Ileum (tissue), 1 donor: Measurements from ENCODE around the gene ARHGAP15.

DNA sequence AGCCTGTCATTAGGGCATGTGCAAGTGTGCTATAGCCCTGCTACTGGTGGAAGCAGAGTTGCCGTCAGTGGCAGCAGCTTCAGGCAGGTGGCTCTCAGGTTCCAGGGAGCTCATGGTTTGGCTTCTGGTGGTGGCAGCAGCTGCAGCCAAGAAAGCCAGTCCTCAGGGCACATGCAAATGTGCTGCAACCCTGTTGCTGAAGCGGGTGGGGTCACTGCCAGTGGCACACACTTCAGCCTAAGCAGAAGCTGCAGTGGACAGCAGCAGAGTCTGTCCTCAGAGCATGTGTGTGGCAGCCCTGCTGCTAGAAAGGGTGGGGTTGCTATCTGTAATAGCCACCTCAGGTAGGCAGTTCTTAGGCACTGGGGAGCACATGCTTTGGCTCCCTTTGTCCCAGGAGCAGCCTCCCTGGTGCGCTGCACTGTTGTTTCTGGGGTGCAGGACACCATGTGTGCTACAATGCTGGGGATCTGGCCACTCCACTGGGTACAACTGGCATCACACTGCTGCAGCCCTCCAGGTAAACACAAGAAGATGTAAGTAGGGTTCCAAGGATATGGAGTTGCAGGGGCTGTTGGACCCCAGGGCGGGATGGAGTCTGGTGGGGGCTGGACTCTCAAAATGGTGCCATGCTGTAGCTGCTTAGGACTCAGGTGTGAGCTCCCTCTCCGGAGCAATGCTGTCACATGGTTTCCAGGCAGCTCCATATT is 57.1 kb downstream of the CCNT2 start:
- PRO-cap = no peak

DNA sequence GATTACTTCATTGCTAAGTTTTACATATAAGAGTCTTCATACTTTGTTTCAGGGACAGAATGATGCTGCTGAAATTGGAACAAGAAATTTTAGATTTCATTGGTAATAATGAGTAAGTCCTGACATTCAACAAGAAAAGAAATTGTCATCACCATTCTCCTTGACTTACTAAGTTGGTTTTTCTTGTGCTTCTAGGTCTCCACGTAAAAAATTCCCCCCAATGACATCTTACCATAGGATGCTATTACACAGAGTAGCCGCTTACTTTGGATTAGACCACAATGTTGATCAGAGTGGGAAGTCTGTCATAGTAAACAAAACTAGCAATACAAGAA is 100.3 kb downstream of the R3HDM1 start:
- PRO-cap = no peak

- PRO-cap = unidirectional peak, minus-strand start at chr2:135742484; unidirectional peak, minus-strand start at chr2:135742644
Measured at GRCh38 chr2:135742434-135742740, 732 bp downstream of the UBXN4 start.

GRCh38 chr2:135747987-135748687 is 6.5 kb downstream of the UBXN4 start:
- PRO-cap = no peak

DNA sequence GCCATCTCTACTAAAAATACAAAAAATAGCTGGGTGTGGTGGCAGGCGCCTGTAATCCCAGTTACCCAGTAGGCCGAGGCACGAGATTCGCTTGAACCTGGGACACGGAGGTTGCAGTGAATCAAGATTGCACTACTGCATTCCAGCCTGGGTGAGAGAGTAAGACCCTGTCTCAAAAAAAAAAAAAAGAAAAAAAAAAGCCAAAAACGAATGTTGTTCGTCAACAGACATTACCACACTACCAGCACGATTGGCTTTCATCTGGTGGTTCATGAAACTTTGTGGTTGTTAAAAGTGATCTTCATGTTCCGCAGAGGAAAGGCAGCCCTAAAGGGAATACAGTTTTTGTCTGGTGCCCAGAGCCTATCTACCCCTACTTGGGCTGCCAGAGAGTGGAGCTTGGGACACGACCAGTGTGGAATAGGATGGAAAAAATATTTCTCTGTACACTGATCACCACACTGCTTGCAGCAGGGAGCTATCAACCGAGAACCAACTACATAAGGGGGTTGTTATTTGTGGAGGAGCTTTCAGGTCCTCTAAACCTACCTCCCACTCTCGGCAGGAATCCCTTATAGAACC is 13.6 kb upstream of the CXCR4 start:
- PRO-cap = unidirectional peak, plus-strand start at position 304 of the sequence

- PRO-cap = no peak
Measured at GRCh38 chr2:137952316-137952888, 11.9 kb upstream of the HNMT start.

GRCh38 chr2:137993141-137993584 is 28.9 kb downstream of the HNMT start:
- PRO-cap = no peak

DNA sequence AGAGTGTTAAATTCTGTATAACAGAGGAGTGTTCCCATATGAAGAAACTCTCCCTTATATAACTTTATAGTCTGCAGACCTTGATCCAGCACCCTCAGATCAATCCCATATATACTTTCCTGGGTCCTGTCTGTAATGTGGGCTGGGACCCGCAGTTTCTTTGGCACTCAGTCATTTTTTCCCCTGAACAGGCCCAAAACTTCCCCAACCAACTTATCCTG is 331.9 kb upstream of the LRP1B start:
- PRO-cap = no peak

GRCh38 chr2:142750721-142751428 is 126.6 kb upstream of the KYNU start:
- PRO-cap = no peak

DNA sequence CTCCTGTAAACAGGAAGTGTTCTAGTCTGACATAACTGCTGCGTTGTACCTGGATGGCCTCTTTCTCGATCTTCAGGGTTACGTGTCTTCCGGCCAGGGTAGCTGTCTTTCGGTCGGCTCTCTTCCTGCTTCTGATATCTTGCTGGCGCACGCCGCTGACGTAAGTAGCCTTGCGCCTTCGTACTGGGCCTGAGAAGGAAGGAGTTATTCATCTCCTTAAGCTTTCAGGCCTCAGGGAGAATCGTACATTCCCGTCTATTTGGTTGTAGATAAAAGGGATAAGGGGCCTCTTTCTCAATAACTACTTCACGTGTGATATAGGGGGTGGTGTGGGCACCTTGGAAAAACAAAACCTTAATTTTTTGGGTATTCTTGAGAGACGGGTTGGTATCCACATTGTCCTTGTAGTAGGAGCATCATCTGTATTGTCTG is 53.5 kb downstream of the KYNU start:
- PRO-cap = no peak

DNA sequence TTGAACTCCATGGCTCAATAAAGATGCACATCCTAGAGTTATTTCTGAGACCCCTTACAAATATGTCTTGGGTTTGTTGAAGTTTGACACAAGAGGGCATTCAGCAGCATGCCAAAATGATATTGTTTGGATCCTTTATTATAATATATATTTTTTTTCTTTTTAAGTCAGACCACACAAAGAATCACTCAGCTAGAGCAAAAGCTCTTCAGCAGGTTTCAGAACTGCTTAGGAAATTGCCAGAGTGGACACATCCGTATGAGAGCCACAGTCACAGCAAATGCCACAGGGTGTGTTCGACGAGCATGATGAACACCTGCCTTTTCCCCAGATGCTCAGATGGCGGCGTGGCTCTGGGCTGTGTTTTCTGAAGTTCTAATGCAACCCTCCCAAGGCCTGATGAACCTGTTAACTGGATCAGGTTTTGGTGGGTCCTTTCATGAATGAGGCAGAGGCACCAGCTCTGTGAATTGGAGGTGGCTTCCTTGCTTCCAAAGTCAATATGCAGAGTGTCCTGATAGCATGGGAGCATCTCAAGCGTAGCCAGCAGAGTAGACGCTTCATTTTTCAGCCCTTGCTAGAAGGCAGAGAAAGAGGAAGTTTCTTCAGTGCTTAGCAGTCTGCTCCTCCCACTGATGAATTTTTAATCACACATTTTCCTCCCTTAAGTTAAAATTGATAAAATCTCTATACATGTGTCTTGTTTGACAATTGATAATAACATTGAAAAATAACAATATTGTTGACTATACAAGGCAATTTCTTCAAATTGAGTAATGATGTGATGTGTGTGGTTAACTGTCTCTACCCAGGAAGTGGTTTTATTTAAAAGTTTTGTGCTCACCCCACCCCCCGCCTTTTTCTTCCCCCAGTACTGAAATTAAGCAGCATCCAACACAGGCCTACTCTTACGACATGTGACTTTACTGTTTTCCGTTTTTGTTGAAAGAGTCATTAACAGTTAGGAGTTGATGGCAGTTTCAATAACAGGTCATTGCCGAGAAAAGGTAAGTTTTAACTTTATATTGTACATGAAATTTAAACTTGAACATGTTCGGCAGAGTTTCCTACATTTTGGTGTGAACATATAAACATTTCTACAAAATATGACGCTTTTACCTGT is at the start of gene ARHGAP15:
ARHGAP15 (plus strand) TSS at position 960 of the 1,123 bp plus-strand sequence.
- PRO-cap = unidirectional peak, plus-strand start at position 330 of the sequence; unidirectional peak, minus-strand start at position 557 of the sequence; unidirectional peak, plus-strand start at position 905 of the sequence

GRCh38 chr2:143255848-143256444 is 126.7 kb downstream of the ARHGAP15 start:
- PRO-cap = no peak

DNA sequence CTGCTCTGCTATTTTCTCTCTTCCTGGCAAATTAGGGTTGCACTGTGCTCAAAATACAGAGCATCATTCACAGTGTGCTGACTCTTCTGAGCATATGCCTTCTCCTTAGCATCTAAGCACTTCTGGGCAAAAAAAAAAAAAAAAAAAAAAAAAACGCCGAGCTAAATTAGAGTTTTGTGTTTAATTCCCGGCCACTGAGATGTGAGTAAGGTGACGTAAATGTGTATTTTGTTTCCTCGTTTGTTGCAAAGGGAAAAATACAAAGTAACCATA is 538.7 kb downstream of the GTDC1 start:
- PRO-cap = unidirectional peak, plus-strand start at position 142 of the sequence

- PRO-cap = no peak
Measured at GRCh38 chr2:143946362-143947541, 385.6 kb downstream of the GTDC1 start.

DNA sequence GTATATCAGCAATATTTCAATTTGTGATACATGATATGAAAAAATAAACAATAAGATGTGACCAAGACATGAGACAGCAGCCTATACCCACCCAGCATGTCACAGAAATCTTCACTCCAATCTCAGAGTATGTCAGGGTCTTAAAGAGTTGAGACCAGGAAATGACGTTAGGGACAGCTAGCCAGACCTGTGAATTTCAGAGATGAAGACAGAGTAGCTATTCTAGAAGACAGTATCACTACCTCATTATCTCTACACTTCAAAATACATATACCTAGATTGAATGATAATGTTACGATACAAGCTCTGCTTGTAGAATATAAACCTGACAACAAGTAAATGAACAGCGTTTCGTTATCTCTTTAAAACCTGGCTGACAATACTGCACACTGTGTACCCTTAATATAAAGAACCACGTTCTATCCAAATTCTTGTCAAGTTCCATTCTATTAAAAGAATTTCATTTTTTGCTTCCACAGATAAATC is 95.1 kb downstream of the GTDC1 start:
- PRO-cap = no peak

DNA sequence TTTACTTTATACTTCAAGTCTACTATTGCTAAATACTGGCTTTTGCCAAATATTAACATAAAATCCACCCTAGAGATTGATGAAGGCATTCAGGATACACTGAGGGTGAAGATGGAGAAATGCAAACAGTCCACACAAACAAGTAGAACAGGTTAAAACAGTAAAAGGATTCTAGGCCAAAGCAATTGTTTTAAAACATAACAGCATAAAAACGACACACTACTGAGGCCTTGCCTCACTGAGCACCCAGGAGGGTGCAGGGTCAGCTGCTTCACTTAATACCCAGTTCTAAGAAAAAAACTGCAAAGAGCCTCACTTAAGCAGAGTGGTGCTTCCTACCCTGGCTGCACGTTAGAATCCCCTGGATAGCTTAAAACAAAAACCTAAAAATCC is 91.7 kb downstream of the GTDC1 start:
- PRO-cap = no peak

GRCh38 chr2:144240991-144241474 is 91.3 kb downstream of the GTDC1 start:
- PRO-cap = no peak

GRCh38 chr2:144358704-144359442 is 26.6 kb upstream of the GTDC1 start:
- PRO-cap = no peak

DNA sequence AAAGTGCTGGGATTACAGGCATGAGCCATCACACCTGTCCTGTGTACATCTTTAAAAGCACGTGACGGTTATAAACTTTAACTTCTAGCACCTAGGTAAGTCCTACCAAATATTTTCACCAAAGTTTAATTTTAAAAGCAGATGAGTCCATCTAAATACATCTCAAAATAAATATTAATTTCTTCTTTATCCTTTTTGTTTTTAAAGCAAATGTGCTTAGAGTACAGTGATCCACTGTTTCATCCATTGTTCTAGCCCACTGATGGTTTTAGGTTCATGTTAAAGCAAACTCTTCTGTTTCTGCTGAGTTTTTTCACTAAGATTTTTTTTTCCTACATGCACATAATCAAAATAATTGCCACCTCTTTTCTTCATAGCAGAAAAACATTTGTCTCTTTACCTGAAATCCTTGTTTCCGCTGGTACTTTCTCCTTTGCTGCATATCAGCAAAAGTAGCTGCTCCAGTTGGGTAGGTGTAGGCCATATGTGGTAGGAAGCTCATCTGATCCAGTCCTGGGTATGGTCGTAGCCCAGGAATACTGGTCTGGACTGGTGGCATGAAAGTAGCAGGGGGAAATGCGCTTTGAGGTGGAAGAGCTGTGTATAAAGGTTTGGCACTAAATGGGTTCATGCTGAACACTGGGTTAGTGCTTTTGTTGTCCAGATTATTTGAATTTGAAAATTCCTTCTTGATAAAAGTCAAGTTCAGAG is 65.7 kb upstream of the GTDC1 start:
- PRO-cap = no peak

GRCh38 chr2:144438446-144439110 is 81.3 kb downstream of the ZEB2 start:
- PRO-cap = no peak